Daoy (cell line): ENCODE data around the gene MFSD2B.

DNA sequence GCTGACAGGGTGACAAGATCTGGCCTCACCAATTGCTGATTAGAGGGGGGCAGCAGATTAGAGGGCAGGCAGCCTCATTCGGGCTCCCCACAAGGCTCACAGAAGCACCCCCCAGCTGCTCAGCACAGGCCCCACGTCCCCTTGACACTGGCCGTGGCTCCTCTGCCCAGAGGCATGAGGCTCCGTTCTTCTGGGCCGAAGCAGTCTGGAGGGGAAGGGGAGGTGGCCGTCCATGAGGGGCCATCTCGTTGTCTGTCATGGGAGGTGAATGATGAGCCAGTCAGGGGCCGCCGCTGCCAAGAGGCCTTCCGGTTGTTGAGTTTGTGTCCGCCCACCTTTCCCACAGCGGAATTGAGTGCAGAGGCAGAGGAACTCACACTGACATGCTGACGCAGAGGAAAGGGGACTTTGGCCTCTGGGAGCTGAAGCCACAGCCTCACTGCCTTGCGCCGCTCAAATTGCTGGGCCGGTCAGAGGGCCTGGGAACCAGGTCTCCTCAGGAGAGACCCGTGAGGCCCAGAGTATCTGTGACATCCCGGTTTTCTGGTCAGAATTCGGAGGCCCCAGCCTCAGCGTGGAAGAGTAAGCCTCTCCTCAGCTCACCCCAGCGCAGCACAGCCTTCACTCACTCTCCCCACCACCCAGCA, 268.4 kb downstream of the ATAD2B start:
- RAMPAGE, long total RNA: no peak

- RAMPAGE, long total RNA: no peak
These were observed at the start of gene MFSD2B for GRCh38 chr2:24009229-24010233. MFSD2B (plus strand) TSS chr2:24010085.

DNA sequence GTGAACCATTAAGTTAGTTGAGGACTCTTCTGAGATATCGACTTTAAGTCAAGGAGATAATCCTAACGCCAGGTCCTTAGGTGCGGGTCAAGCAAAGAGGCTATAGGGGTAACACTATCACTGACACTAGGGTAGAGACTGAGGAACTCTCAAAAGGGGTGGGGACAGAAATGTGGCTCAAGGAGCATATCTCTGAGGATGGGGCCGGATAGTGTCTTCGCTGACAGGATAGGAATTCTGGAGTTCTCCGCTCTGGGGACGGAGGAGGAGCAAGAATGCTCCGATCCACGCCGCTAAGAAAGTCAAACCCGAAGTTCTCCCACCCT, 311 bp downstream of the SF3B6 start:
- RAMPAGE, long total RNA: no peak

DNA sequence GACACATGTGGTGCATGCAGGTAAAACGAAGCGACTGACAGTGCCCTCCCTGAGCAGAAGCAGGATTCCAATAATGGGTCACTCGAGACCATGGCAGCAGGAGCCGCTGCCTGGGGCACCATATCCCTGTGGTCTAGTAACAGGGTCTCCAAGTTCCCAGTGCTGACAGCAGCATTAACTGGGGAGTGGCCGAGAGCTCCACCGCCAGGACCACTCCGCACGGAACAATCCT, 29.5 kb downstream of the FAM228A start:
- RAMPAGE, long total RNA: no peak

- RAMPAGE, long total RNA: no peak
These were observed 50.1 kb downstream of the ITSN2 start for GRCh38 chr2:24310124-24310828.

GRCh38 chr2:24359503-24359976, 796 bp downstream of the ITSN2 start:
- RAMPAGE, long total RNA: no peak

DNA sequence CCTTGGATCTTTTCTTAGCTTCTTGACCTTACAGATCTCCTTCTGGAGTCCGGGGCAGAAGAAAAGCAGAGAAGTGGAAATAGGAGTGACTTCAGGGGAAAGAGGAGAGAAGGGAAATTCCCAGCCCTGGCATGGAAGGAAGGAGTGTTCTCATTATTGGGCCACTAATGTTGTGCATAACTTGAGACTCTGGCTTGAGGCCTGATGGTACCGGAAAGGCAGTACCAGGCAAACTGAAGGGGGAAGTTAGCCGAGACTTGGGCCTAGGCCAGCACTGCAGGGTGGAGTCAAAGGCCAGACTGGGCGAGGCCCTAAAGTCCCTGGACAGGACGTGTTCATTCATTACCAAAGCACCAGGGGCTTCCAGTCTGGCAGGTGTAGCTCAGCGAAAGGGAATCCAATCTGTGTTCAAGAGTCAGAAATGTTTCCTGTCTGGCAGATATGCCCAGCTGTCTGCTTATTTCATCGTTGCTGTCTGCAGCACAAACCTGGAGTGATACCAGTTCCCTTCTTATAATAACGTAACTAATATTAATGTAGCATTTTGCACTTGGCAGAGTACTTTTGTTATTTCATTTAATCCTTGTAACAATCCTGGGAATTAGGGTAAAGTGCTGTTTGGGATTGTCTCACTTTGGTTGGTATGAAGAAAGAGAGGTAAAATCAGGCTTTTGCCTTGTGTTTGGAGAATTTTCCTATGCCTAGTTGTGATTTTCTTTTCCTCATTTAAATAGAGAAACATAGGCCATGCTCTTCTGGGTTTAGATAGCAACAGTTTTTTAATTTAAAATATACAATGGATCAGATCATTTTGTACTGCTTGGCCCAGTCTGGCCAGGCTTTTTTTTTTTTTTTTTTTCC, 4.8 kb upstream of the ITSN2 start:
- RAMPAGE, long total RNA: no peak

GRCh38 chr2:24490458-24491065, 492 bp upstream of the NCOA1 start:
- RAMPAGE, long total RNA: no peak

DNA sequence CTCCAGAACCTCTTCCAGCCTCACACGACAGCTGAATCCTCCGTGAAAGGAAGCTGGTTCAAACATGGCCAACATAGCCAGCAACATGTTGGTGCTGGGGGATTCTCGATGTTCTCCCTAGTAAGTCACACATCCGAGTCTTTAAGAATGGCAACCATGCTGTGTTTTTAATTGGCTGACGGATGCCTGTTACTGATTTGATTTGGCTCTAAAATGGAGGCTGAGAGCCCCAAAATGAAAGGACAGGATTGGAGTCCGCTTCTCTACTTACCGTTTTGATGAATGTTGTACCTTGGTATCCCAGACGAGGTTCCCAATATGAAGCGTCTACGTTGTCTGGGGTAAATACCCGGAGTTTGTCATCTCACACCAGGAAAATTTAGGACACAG, 63.6 kb downstream of the NCOA1 start:
- RAMPAGE, long total RNA: no peak

GRCh38 chr2:24751715-24752393, 41.3 kb downstream of the PTRHD1 start:
- RAMPAGE, long total RNA: no peak

- RAMPAGE, long total RNA: no peak
These were observed 24.9 kb downstream of the PTRHD1 start for GRCh38 chr2:24767926-24768980.

DNA sequence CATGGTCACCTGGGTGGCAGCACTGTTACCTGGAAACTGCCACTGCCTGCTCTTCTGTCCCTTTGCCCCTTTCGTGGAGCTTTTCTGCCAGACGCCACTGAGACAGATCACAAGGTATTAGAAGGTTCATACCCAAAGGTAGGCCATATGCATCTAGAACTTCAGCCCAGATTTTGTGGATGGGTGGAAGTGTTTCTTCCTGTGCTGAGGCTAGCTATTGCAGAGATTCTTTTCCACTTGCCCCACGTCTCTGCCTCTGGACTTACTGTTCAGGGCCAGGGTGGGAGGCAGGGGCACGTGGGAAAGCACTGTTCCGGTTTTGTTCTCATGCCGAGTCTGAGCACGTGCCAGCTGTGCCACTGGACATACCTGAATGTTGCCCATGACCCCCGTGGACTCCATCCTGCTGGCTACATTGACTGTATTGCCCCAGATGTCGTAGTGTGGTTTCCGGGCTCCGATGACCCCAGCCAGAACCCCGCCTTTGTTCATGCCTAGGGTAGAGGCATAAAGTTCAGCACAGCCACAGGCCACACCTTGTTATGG, 27.2 kb downstream of the CENPO start:
- RAMPAGE, long total RNA: no peak

- RAMPAGE, long total RNA: no peak
These were observed 46.7 kb downstream of the CENPO start for GRCh38 chr2:24839810-24840486.

GRCh38 chr2:24857746-24858063, 62.3 kb downstream of the ADCY3 start:
- RAMPAGE, long total RNA: no peak

- RAMPAGE, long total RNA: no peak
These were observed 47.5 kb downstream of the ADCY3 start for GRCh38 chr2:24872461-24872914.

DNA sequence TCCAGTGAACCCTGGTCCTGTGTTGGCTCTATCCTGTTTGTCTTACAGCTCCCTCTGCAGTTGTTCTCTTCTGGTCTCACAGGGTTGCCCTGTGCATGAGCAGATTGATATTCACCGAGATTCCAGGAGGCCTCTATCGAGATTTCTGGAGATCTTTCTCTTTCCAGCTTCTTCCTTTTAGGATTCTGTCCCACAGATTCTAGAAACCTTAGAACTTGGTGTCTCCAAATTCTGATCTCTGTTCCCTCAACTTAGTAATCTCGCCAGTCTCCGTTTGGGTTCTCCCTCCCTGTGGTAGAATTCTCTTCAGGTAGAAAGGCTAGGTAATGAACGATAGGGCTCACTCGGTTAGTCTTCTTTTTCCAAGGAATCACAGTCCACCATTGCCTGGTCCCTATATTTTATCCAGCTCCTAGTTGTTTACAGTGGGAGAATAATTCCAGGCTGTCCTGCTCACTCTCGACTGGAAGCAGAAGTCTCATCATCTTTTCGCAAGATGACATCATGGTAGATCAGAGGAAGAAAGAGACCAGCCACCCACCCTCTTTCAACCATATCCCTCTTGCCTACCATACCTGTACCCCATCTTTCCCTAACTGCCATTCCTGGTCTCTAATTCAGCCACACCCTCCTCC, 23.3 kb downstream of the ADCY3 start:
- RAMPAGE, long total RNA: no peak

DNA sequence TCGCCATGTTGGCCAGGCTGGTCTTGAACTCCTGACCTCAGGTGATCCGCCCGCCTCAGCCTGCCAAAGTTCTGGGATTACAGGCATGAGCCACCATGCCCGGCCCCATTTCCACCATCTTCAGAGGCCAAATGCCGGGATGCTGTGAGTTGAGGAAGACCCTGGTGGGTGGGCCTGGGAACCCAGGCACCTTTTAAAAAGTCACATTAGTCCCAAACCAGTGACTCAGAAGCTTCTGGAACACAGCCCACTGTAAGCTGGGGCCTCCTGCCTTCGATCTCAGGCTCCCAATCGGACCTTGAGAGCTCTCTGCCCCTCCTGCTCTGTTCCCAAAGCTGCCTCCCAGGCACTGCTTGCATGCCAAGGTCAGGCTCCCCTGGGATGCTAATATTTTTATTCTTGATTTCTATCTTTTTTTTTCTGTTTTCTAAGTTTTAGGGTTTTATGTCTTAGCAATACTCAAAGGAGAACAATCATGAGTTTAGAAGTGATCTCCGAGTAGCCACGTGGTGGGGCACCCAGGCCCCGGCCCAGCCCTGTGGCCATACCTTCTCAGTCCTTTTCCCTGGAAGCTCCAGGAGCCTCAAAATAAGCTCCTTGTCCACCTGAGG, 4.2 kb downstream of the ADCY3 start:
- RAMPAGE, long total RNA: no peak

- RAMPAGE, long total RNA: no peak
These were observed 36.7 kb downstream of the POMC start for GRCh38 chr2:25131508-25132297.

DNA sequence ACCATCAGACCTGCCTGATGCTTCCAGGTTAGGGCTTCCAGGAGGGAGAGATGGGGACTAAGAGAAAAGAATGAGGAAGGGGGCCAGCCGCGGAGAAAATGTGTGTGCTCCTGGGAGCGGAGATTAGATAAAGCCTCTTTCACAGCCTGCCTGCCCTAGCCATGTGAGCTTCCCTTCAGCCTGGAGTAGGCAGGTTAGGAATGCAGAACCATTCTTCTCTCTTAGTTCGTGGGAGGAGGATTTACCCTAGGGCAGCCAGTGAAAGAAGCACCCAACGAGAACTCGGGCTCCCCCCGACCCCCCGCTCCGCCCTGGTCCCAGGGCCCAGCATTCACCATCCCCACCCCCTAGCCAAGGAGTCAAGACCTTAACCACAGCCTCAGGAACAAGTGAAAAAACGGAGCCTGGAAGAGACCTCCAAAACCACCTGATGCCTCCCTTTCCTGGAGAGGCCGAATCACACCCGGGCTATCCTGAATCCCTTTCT, 36.0 kb downstream of the POMC start:
- RAMPAGE, long total RNA: no peak

DNA sequence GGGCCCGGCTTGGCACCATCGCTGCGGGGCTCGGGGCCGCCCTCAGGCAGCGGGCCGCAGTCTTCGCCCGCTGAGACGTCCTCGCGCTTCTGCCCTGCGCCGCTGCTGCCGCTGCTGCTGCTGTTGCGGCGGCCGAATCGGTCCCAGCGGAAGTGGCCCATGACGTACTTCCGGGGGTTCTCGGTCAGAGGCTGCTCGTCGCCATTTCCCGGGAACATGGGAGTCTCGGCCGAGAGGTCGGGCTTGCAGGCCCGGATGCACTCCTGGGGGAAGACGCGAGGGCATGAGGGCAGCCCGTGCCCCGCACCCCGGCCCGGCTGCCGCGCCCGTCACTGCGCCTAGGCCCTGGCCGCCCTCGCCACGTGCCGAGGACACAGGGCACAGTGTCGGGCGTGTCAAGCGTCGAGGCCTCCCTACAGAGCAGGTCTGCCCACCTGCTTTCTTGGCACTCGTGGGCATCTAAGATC, 6.9 kb downstream of the POMC start:
- RAMPAGE, long total RNA: no peak